Anterior vena cava (tissue), 1 donor: ENCODE measurements around the genes MAU2, YJEFN3 and ZNF101.

GRCh38 chr19:19160265-19161445 is 9.4 kb downstream of the MEF2B start:
- PRO-cap: no peak

DNA sequence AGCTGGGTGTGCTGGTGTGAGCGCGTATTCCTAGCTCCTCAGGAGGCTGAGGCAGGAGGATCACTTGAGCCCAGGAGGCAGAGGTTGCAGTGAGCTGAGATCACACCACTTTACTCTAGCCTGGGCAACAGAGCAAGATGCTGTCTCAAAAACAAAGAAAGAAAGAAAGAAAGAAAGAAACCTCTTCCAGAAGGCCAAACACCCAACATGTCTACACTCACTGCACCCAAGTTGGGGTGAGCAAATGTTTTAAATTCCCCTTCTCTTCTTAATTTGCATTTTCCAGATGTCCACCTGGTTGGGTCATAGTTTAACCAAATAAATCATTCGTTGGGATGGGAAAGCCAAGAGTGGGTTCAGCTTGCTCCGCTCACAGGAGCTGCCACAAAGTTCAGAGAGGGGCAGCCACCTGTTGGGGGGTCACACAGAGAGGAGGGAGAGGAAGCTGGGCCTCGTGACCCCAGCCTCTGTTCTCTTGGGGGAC is 2.6 kb downstream of the MEF2B start:
- PRO-cap: no peak

GRCh38 chr19:19193781-19194259 is 1.8 kb downstream of the RFXANK start:
- PRO-cap: no peak

- PRO-cap: no peak
These were observed 5.2 kb downstream of the NR2C2AP start for GRCh38 chr19:19198003-19198459.

- PRO-cap: no peak
These were observed 13.2 kb downstream of the NCAN start for GRCh38 chr19:19224624-19225654.

DNA sequence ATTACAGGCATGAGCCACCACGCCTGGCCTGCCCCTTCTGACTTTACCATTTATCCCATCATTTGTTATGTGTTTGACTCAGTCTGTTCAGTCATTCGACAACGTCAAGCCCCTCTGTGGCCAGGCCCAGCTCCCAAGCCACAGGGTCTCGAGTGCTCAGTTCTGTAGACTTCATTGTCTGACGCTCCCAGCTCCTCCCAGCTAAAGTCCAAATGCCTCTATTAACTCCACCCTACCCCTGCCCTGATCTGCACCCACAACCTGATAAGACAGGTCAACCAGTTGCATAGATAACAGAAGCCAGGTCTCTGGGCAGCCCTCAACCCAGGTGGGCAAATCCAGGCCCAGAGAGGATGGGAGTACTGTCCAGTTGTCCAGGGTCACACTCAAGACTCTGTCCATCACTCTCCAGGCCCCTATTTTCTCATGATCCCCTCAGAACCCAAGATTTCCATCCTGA is 1.3 kb downstream of the TM6SF2 start:
- PRO-cap: no peak

- PRO-cap: bidirectional peak, plus-strand start at chr19:19320857, minus-strand start at chr19:19320509; unidirectional peak, plus-strand start at chr19:19320891
These were observed at the start of gene MAU2 for GRCh38 chr19:19320673-19321616. MAU2 (plus strand) TSS chr19:19320829.

- PRO-cap: no peak
These were observed 40.5 kb downstream of the MAU2 start for GRCh38 chr19:19360943-19361703.

DNA sequence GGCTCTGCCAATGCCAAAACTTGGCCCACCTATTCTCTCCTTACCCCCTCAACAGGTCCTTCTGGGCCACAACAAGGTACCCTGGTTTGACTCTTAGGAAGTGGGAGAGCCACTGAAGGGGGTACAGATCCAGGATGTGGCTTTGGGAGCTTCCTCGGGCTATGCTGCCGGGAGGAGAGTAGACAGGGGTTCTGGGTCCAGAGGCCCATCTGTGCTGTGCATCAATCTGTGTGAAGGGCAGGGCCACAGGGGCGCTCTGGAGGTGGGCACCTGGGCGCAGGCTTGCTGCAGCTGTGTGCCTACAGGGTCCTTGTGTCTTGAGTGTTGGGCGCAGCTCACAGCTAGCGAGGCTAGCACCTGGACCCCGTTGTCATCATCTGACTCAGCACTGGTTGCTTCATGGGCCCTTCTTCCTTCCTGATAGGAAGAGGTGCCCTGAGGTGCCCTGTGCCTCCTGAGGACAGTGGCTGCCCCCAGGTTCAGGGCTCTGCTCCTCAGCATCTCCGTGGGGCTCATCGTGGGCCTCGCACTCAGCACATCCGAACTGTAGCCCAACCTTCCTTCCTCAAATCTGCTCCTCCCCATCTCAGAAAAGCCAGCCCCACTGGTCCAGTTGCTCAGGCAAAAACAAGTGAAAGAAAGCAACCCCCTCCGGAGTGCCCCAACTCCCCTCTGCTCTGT is 54.7 kb downstream of the GATAD2A start:
- PRO-cap: no peak

DNA sequence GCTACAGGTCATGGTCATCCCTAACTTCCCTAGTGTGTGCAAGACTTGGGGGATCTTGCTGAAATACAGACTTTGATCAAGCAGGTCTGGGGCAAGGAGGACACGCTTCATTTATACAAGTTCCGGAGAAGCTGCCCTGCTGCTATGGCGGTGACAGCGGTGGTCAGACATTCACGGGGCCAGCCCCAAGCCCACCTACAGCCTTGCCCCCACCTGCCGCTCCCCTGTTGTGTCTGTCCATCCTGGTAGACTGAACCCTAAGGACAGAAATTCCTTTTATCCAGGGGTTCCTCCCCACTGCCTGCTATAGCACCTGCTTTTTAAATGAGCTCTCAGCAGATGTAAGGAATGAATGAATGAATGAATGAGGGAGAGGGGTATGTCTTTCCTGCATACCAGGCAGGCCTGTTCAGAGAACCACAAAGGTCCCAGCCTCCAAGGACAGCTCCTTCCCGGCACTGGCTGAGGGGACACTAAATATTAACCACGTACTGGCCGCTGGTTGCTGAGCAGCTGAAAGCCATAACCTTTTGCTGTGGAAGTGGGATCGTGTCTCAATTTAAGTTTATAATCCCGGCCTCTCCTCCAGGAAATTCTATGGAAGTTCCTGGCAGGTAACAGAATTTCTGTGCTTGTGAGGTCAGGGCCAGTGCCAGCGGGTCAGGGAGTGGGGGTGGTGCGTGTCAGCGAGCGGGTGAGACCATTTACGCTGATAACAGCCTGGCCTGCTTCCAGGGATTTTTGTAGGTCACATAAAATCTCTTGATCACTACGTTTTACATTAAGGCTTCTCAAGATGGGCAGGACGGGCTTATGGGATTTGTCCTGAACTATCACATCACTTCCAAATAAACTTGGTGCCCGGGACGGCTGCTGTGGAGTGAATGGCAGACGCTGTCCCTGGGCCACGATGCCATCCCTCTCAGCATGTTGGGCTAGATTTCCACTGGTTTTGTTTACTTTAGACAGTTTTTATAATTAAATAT is 27.0 kb downstream of the TSSK6 start:
- PRO-cap: no peak

DNA sequence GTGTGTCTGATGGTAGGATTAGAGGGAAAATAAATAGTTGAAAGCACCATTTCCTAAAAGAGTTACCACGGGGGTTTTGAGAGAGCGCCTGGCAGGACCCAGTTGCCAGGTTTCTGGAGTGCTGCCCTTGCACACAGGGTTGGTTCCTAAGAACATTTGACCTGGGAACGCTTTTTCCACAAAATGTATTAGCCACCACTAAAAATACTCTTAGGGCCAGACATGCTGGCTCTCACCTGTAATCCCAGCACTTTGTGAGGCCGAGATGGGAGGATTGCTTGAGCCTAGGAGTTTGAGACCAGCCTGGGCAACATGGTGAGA is 11.7 kb downstream of the TSSK6 start:
- PRO-cap: no peak

DNA sequence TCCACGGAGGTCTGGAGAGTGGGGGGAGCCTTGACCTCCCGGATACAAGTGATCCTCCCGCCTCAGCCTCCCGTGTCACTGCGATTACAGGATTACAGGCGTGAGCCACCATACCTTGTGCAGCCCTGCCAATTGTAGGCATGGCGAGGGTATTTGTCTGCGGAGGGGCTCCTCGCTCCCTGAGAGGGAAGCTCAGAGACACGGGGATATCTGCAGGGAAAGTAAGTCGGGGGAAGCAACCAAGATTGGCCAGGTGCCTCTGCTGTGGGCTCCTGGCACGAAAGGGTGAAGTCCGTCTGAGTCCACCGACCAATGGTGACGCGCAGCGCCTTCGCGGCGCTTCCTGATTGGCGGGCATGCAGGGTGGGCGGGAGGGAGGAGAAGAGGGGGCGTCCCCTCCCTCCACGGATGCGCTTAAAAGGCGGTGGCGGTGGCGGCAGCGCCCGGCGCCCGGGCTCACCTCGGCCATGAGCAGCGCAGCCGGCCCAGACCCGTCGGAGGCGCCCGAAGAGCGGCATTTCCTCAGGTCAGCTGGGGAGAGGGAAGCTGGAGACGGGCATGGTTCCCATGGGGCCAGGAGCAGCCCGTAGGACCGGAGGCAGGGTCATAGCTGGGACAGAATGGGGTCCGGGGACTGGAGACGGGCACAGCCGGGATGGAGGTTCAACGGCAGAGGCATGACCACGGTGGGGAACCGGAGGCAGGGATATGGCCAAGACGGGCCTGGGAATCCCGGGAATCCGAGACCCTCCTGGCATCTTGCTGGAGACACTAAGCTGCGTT is at the start of gene YJEFN3:
YJEFN3 (plus strand) TSS at position 446 of the 783 bp plus-strand sequence.
- PRO-cap: unidirectional peak, plus-strand start at position 417 of the sequence

DNA sequence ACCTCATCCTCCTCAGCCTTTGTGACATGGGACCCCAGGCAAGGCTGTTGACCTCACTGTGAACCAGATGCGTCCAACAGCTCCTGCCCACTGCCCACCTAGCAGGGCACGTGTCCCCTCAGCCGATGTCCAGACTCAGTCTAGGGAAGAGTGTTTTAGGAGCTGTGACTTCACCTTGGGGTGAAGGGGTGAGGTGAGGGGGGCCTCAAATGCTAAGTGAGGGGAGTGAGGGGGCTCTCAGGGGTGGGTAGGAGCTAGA is 778 bp downstream of the YJEFN3 start:
- PRO-cap: no peak

- PRO-cap: no peak
These were observed 32.1 kb downstream of the CILP2 start for GRCh38 chr19:19569860-19570791.

- PRO-cap: no peak
These were observed 4.9 kb downstream of the PBX4 start for GRCh38 chr19:19613567-19614018.

- PRO-cap: no peak
These were observed 7.2 kb upstream of the LPAR2 start for GRCh38 chr19:19635222-19635546.

DNA sequence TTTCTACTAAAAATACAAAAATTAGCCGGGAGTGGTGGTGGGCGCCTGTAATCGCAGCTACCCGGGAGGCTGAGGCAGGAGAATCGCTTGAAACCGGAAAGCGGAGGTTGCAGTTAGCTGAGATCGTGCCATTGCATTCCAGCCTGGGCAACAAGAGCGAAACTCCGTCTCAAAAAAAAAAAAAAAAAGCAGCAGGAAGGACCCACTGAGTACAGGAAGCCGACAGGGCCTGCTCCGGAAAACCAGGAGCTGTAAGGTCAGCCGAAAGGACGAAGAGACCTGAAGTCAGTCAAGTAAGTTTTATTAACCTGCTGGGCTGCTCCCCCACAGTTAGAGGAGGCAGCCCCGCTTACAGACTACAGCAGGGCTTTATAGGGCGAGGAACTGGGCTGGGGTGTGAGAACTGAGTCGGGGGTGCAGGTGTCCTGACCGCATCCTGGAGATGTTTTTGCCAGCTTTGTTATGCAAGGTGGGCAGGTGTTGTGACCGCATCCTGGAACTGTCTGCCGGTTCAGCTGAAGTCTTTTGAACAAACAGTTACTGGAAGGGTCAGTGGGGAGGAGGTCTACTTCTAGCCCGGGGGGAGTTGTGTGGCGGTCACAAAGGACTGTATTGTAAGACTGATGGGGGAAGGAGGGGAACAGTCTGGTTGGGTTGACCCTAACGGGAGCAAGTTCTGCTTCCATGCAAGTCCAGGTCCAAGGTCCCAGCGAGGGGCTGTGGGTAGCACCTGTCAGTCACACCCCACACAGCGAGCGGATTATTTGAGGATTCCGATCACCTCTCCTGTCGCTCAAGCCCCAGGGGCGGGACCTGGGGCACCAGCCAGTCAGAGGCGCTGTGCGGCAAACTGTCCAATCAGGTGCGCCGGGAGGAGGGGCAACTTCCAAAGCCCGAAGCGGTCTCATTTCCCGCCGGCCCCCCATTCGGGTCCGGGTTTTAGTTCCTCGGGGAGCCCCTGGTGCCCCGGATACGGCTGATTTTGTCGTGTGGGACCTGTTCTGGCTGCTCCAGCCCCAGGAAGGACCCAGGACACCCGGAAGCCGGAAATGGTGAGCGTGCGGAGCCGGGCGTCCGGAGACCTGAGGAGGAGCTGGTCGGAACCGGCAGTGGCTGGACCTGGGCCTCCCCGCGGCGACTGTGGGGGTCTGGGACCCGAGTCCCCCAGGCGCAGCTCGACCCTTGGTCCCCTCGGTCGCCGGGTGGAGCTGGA is at the start of gene ZNF101:
ZNF101 (plus strand) TSS at position 925 of the 1,213 bp plus-strand sequence.
- PRO-cap: no peak

DNA sequence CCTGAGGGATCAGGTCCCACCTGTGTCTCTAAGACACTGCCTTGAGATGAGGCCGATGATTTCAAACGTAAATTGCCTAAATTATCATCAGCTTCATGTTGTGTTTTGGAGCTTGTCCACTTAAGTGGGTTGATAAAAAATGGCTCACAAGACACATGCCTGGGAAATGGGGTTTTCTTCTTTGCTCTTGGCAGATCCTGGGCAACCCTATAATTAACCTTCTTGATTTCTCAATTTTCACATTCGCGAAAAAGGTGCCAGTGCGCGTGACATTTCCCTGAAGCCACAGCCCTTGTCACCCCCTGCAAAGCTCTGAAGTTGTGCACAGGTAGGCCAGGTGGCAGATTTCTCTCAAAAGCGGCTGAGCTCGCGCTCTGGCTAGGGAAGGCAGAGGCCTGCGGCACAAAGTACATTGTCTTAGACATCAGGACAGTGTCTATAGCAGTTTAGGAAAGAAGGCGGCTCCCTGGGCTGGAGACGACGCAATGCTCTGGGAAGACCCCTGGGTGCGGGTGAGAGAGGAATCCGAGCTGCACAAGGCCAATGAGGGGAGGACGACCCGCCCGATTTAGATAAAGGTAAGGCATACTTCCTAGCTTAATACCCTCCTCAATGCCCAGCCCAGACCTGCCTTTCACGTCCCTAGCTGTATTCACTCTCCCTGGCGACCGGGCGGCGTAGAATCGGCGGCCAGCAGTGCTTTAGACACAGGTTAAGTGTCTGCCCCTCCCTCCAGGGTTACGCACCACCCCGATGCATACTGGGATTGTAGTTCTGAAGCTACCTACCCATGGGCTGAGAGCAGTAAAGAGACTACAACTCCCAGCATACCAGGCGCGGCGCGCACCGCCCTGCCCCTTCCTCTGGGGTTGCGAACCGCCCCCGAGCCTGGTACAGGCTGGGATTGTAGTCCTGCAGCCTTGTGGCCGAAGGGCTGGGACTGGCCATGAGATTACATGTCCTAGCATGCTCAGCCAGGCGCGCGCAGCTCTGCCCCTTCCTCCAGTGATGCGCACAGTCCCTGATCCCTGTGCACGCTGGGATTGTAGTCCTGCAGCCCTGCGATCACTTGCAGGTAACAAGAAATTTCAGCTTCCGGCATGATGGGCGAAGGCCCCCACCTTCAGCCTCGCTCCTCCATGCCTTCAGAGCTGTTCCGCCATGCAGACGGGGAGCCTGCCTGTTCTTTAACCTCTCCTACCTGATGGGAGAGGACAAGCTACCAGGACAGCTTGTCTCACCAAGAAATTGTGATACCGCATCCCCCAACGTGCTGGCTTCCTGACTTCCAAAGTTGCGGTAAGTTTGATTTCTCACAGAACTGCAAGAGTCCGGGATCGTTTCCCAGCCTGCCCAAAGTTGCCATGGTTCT is 43.3 kb upstream of the ZNF14 start:
- PRO-cap: bidirectional peak, plus-strand start at position 923 of the sequence, minus-strand start at position 685 of the sequence; unidirectional peak, plus-strand start at position 1,091 of the sequence; unidirectional peak, plus-strand start at position 1,140 of the sequence

- PRO-cap: no peak
These were observed 80.3 kb downstream of the ZNF486 start for GRCh38 chr19:20247271-20247767.

DNA sequence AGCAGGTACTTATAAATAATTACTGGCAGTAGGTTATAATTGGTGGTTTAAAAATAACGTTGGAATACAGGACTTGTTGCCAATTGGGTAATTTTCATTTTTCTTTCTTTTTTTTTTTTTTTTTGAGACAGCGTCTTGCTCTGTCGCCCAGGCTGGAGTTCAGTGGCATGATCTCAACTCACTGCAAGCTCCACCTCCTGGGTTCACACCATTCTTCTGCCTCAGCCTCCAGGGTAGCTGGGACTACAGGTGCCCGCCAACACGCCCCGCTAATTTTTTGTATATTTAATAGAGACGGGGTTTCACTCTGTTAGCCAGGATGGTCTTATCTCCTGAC is 93.7 kb downstream of the ZNF486 start:
- PRO-cap: no peak